Kidney (tissue), 2 donors: Measurements from ENCODE around the genes IGSF1, MBNL3 and HS6ST2.

DNA sequence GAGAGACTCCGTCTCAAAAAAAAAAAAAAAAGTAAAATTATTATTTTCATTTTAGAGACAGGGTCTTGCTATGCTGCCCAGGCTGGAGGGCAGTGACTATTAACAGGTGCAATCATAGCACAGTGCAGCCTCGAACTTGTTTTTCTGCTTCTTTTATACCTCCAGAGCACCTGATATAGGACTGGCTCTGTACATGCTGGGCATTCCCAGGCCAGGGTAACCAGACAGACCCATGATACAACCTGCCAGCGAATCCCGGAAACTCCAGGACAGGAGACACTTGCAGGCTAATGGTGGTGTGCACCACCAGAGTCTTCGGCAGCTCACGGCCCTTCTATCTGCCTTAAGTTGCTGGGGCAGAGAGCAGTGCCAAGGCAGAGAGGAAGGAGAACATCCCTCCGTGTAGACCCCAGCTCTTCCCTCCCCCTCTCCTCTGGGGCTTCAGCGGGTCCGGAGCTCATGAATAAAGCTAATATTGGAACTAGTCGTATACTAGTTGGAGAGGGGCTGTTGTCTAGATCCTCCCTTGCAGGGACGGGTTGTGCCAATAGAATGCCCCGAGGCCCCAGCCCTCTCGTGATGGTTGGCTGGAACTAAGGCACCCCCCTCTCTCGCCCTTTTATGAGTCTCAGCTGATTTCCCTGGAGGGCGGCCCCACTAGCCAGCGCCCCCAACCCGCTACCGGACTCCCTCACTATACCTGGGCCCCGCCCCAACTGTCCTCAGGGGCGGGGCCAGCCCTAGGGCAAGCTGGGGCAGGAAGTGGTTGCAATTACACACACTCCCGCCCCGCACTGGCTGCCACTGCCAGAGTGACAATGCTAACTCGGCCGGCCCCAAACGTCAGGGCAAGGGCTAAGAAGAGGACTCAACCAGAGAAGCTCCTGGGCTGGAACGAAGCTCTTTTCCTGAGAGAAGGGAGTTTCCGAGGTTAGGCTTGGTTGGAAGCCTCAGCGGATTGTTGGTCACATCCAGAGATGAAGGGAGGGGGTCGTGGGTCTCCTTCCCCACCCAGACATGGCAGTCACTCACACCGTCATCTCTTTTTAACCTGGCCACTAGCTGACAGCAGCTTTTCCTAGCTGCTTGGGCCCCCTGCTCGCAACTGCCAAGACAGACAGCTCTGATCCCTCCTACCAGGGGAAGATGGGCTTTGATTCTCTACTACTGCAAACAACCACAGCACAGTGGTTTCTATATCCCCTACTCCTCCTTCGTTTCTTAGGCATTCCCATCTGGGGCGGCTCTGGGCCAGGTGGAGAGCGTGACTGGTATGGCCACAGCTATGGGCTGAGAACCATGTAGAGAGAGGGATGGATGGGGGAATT lies 21.3 kb upstream of the BCORL1 start:
- PRO-cap = bidirectional peak, plus-strand start at position 839 of the sequence, minus-strand start at position 718 of the sequence
- RRBS = 60% methylated on average over 4 of the region's 34 CpGs

DNA sequence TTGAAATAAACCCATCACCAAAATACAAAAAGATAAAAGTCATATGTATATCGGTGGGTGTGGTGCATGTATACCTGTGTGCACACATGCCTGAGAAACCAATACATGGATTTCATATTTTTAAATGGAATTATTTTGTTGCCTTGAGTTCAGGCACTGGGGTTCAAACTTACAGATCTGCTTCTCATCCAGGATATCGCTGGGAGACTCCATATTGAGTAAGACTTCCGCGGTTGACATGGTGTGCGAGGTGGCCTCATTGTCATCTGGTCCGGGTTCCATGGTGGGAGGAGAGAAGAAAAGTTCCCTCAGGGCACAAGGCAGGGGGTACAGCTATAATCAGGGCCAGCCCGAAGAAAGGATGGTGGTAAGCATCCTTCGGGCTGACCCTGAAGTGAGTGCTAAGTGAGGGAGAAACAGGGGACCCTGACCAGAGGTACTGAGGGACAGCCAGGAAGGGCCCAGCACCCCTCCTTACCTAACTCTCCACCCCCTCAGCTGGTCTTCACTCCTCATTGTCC lies 36.4 kb downstream of the ELF4 start:
- PRO-cap = no peak
- RRBS = no CpG with 5 or more reads among the region's 8 CpGs

DNA sequence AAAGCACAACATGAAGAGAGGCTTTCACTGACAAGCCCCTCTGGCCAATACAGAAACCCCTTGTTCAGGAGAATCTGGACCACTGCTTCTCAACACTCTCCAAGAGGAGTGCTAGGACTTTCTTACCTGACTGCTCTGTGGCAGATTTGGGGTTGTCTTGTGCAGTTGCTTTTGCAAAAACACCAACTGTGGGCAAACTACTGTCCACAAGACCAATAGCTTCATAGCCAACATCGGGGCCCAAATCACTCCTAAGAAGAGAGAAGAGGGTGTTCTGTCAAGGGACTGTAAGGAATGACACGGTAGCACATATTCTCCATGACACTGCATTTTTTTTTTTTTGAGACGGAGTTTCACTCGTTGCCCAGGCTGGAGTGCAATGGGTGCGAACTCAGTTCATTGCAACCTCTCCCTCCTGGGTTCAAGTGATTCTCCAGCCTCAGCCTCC lies 21.3 kb upstream of the ELF4 start:
- PRO-cap = no peak
- RRBS = no CpG with 5 or more reads among the region's 5 CpGs

DNA sequence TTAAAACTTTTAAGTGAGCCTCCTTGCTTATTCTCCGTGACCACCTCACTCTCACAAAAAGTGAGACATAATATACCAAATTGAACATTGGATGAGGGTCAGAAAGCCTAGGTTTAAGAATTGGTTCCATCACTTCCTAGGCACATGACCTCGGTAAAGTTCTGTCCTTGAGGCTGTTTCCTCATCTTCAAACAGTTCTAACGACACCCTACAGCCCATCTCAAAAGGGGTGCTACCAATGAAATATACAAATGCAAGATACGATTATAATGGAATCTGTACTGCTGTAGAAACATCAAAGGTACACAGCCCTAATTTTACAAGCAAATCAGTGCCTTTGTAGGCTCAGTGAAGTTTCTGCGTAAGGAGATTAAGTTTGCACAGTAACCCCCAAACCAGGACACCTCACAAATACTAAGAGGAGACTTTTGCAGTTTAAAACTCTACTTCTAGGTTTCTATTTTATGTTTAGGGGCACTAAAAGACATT lies 1.3 kb downstream of the ZNF280C start:
- PRO-cap = no peak
- RRBS = no CpG with 5 or more reads among the region's 5 CpGs

GRCh38 chrX:130523748-130524659 lies 122.2 kb downstream of the RBMX2 start:
- PRO-cap = no peak
- RRBS = 23% methylated on average over 9 of the region's 42 CpGs

DNA sequence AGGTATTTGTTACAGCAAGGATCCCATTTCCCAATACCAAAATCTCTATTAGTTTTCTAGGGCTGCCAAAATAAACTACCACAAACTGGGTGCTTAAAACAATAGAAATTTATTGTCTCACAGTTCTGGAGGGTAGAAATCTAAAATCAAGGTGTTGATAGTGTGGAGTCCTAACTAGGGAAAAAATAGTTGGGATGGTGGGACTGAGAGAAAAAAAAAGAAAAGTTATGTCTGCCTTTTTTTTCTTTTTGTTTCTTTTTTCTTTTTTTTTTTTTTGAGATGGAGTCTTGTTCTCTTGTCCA lies 131.0 kb downstream of the RBMX2 start:
- PRO-cap = no peak

- PRO-cap = no peak
- RRBS = no CpG with 5 or more reads among the region's 2 CpGs
These were observed 233.4 kb downstream of the ENOX2 start for GRCh38 chrX:130669629-130669935.

GRCh38 chrX:130885910-130886428 lies 17.0 kb downstream of the ENOX2 start:
- PRO-cap = no peak
- RRBS = no CpG with 5 or more reads among the region's 5 CpGs

DNA sequence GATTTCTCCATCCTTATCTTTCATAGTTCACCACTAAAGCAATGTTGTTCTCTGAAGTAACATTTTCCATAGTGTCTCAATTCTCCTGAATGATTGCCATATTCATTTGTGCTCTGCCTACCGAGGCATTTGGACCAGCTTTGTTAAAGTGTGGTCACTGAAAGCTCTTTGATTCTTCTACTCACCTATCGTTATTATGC lies 7.7 kb downstream of the ENOX2 start:
- PRO-cap = no peak
- RRBS = no CpG with 5 or more reads among the region's 2 CpGs

GRCh38 chrX:130959111-130959589 lies 56.1 kb upstream of the ENOX2 start:
- PRO-cap = no peak
- RRBS = no CpG with 5 or more reads among the region's 21 CpGs

GRCh38 chrX:131289148-131289840 lies at the start of gene IGSF1:
TSS of gene IGSF1 (minus strand) at chrX:131289306.
- PRO-cap = no peak
- RRBS = 16% methylated on average over 12 of the region's 24 CpGs

DNA sequence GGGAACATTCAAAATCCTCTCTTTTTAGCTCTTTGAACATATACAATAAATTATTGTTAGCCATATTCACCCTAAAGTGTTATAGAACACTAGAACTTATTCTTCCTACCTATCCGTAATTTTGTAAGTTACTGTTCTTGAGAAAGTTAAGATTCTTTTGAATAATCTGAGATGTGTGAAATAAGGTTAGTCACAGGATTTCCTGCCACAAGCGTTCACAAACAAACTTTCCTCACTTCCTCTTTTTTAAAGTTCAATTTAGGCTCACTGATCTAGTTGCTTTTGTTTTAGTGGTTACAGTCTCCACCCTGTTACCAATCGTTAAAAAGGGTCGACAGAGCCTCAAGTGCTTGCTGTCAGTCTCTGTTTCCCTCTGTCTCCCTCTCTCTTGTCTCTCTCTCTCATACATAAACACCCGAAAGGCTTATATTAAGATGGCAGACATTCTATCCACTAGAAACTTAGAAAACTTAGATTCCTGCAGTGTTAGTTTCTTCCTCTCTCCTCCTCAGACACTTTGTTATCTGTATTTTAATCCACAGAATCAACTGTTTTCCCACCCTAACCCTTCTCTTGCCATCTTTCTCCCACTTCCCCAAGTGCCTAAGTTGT lies 35.8 kb upstream of the STK26 start:
- PRO-cap = no peak
- RRBS = no CpG with 5 or more reads among the region's 5 CpGs

DNA sequence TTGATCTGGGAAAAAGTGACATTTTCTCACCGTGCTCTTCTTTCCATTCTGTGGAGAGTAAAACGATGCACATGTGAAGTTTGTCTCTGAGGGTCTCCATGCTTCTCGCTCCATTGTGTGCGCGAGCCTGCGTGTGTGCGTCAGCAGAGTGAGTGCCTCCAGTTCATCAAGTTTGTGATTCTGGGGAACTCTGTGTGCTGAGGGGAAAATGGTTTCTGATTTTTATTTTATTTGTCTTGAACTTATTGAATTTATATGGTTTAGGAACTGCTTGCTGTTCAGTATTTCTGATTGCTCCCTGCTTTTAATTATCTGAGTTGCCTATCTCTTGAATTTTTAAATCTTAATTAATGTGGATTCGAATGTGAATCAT lies 2.0 kb downstream of the STK26 start:
- PRO-cap = no peak
- RRBS = no CpG with 5 or more reads among the region's 8 CpGs

DNA sequence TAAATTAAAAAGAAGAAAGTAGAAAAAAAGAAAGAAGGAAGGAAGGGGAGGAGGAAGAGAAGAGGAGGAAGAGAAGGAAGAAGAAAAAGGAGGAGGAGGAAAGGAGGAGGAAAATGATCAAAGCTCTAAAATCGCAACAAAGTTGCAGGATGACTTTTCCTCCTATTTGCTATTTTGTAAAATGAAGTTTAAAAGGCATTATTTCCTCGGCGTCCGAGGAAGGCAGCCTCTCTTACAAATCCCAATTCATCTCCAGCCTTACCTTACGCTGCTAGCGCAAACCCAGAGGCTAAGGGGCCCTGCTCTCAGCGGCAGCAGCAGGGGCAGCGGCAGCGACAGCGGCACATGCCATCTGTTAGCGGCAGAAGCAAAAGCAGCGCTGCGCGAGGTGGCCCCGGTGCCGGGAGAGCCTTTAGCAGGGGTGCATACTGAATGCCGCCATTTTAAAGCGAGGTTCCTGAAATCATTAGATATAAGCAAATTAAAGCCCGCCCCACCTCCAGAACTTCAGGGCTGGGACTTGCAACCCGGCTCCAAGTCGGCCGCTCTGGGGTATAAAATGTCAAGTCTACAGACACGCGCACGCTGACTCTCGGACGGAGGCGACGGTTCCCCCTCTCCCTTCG lies at the start of gene MBNL3:
TSS of gene MBNL3 (minus strand) at position 450 of the 626 bp plus-strand sequence.
- PRO-cap = bidirectional peak, plus-strand start at position 502 of the sequence, minus-strand start at position 445 of the sequence
- RRBS = 22% methylated on average over 2 of the region's 30 CpGs

GRCh38 chrX:132957689-132958930 lies at the start of gene HS6ST2:
TSS of gene HS6ST2 (minus strand) at chrX:132958629.
- PRO-cap = no peak
- RRBS = 35% methylated on average over 65 of the region's 116 CpGs

DNA sequence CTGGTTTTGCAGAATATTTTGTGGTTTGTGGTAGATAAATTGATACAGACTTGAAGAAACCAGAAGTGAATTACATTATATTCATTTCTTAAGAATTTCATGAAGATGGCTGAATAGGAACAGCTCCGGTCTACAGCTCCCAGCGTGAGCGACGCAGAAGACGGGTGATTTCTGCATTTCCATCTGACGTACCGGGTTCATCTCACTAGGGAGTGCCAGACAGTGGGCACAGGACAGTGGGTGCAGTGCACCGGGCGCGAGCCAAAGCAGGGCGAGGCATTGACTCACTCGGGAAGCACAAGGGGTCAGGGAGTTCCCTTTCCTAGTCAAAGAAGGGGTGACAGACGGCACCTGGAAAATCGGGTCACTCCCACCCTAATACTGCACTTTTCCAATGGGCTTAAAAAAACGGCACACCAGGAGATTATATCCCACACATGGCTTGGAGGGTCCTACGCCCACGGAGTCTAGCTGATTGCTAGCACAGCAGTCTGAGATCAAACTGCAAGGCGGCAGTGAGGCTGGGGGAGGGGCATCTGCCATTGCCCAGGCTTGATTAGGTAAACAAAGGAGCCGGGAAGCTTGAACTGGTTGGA lies 51.2 kb upstream of the HS6ST2 start:
- PRO-cap = no peak
- RRBS = no CpG with 5 or more reads among the region's 19 CpGs

GRCh38 chrX:133440722-133441250 lies 25.5 kb upstream of the GPC4 start:
- PRO-cap = no peak
- RRBS = no CpG with 5 or more reads among the region's 11 CpGs

GRCh38 chrX:133677138-133677361 lies 261.8 kb upstream of the GPC4 start:
- PRO-cap = no peak
- RRBS = no CpG with 5 or more reads among the region's 3 CpGs

GRCh38 chrX:134991582-134992610 lies 1.1 kb downstream of the SMIM10 start:
- PRO-cap = no peak
- RRBS = no CpG with 5 or more reads among the region's 9 CpGs

GRCh38 chrX:135165904-135166243 lies 5.3 kb downstream of the CT55 start:
- PRO-cap = no peak
- RRBS = no CpG with 5 or more reads among the region's 4 CpGs